Mononuclear cell (primary cell): ENCODE data around the genes CCL3L3, TBC1D3I, GGNBP2, ACACA and ARHGAP23.

DNA sequence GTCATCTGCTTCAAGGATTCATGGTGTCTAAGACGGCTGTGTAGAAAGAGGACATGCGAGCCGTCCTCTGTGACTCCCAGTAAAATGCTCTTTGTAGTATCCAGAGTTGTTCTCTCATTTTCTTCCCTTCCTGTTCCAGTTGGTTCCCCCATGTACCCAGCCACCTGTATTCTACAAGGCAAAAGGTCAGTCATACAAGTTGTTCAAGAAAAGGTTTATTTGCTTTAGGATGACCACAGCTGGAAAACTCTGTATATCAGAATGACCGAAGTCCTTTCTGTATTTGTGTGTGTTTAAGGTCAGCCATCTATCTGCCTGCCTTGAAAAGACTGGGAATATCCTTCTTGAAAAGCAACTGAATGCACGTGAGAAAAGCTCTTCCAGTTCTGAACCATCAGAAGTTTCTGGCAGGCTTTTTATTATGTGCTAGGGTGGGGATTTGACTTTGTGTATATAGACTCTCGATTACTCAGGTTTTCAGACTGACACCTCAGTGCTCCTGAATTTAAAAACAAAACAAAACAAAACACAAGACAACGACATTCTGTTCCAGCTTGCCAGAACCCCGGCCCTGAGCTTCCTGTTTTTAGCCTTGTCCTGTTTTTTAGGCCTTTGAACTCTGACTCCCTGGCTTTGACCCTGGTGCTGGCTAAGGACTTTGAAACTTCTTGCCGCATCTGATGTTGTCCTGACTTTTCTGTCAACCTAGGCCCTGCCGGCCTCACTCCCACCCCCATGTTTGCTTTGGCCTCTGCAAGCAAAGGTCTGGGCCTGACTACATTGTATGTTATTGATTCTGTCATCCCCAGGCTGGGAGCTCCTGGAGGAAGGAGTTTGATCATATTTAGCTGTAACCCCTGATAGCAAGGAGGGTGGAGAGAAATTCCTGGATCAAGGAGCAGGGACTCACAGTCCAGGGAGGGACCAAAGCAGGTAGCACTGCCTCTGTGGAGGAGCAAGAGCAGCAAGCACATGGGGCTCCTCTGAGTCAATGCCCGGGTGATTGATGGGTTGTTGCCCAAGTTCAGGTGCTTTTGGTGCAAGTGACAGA is 8.1 kb downstream of the CCL16 start:
- RRBS = no CpG with 5 or more reads among the region's 11 CpGs

DNA sequence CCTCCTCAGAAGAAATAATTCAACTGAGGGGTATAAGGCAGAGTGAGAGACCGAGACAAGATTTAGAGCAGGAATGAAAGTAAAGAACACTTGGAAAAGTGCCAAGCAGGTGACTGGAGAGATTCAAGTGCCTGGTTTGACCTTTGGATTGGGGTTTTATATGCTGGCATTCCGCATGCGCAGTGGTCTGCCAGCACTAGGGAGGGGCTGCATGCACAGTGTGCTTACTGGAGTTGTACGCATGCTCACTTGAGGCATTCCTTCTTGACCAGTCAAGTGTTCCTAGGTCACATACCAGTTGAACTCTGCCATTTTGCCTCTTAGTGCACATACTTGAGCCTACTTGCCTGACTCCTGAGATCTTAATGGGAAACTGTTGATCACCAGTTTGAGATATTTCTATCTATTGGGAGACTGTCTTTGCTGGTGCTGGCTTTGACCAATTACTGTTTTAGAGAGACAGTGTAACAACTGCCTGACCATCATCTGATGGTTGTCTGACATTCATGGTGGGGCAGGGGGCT is 692 bp upstream of the CCL15 start:
- RRBS = no CpG with 5 or more reads among the region's 4 CpGs

GRCh38 chr17:36182504-36183394 is 6.3 kb upstream of the TBC1D3B start:
- RRBS = no CpG with 5 or more reads among the region's 85 CpGs

- RRBS = no CpG with 5 or more reads among the region's 3 CpGs
Observed at GRCh38 chr17:36192205-36192778, 4.3 kb downstream of the CCL3L3 start.

- RRBS = no CpG with 5 or more reads among the region's 5 CpGs
Observed at GRCh38 chr17:36196696-36197165, at the start of gene CCL3L3. CCL3L3 (minus strand) TSS chr17:36196758.

DNA sequence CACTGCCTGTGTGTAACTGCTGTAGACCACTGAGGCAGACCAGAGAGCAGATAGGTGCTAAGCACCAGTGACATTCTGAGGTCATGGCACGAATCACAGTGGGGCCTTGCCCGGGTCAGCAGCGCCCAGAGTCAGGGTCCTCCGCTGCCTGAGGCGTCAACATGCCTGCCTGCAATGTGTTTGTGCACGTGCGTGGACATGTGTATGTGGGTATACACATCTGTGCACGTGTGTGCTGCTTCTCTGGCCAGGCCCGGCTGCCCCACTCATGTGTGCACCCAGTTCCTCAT is at the start of gene TBC1D3I:
TBC1D3I (minus strand) TSS at position 76 of the 290 bp plus-strand sequence.
- RRBS = no CpG with 5 or more reads among the region's 9 CpGs

- RRBS = no CpG with 5 or more reads among the region's 45 CpGs
Observed at GRCh38 chr17:36544894-36545347, at the start of gene GGNBP2. GGNBP2 (plus strand) TSS chr17:36544919.

DNA sequence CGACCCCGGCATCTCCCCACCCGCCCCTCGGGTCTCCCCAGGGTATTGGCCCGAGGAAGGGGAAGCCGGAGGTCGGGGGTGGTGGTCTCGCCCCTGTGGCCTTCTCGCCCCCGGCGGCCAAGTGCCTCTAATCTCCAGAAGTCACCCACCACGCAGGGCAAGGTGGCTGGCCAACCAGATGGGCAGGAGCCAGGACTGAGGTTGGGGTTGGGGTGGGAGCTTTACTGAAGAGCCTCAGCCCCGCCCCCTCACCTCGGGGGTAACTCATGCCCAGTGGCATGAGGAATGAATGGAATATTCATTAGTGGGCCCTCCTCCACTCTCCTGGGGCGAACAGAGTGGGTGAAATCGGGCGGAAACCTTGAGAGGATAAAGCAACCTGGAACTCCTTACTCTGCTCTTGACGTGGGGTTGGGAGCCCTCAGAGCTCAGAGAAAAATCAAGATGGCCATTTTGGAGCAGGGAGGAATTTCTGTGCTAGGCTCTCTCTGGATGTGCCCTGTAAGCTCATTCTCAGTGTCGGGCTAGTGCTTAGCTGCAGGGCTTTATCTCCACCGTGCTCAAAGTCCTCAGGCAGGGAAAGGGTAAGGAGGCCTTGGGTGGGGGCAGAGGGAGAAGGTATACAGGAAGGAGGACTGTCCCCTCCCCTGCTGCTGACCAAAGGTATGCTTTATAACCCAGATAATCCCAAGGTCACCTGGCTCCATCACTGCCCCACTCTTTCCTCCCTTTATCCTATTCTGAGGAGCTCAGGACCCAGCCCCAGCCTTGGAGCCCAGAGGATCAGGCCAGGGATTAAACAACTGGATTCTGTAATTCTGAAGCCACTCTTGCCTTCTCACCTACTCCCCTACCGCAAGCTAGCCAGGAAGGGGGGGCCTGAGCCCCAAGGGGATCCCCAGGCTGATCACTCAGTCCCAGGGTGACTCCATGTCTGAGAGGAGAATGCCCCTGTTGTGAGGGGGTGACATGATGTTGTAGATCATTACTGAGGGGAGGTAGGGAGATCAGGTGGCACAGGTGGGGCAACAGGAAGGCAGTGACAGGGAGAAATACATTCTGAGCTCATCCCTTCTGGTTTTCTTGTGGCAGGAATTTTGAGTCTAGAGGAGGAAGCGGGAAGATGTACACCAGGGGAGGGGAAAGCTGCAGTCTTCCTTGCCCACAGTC is 1.1 kb downstream of the DHRS11 start:
- RRBS = no CpG with 5 or more reads among the region's 22 CpGs

DNA sequence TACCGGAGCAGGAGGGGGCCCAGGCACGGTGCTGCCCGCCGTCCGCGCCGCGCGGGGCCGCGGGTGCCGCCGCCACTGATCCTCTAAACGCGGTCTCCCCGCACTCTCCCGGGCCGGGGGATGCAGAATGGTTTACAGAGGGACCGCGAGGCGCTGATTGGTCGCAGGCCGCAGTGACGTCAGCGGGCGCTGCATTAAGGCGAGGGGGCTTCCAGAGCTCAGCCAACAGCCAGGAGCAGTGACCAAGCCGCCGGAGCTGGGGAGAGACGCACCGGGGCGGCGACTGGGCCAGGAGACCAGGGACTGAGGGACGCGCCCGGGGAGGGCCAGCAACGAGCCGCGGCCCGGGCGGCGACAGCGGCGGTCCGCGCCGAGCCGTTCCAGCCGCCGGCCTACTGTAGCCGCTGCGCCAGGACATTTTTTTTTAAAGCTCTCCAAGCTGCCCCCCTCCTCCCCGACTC is 684 bp upstream of the LHX1 start:
- RRBS = no CpG with 5 or more reads among the region's 53 CpGs

DNA sequence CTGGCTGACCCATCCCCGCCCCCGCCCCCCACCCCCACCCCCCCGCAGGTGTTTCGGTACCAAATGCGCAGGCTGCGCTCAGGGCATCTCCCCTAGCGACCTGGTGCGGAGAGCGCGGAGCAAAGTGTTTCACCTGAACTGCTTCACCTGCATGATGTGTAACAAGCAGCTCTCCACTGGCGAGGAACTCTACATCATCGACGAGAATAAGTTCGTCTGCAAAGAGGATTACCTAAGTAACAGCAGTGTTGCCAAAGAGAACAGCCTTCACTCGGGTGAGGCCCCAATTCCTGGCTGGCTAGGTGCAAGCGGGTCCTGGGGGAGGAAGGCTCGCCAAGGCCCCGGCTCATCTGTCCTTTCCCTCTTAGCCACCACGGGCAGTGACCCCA is 3.0 kb downstream of the LHX1 start:
- RRBS = no CpG with 5 or more reads among the region's 19 CpGs

DNA sequence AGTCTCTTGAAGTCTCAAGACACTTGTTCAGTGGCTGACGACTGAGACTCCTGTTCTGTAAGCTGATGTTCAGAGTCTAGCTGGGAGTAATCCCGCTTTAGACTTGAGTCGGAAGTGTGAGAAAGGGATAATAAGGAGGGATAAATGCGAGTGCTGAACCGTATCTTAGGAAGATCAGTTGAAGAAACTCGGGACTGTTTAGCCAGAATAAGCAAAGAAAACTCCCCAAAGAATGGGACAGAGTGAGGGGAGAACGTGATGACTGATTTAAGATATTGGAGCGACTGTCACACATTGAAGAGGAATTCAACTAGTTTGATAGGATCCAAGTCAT is 873 bp downstream of the AATF start:
- RRBS = no CpG with 5 or more reads among the region's 8 CpGs

- RRBS = no CpG with 5 or more reads among the region's 17 CpGs
Observed at GRCh38 chr17:37066010-37066490, 117.3 kb downstream of the AATF start.

- RRBS = no CpG with 5 or more reads among the region's 7 CpGs
Observed at GRCh38 chr17:37358122-37358429, 17.7 kb upstream of the C17orf78 start.

GRCh38 chr17:37406028-37407350 is at the start of gene ACACA:
ACACA (minus strand) TSS chr17:37406836.
- RRBS = no CpG with 5 or more reads among the region's 112 CpGs

- RRBS = no CpG with 5 or more reads among the region's 3 CpGs
Observed at GRCh38 chr17:37718374-37719140, 26.3 kb downstream of the HNF1B start.

GRCh38 chr17:37725043-37725474 is 19.8 kb downstream of the HNF1B start:
- RRBS = no CpG with 5 or more reads among the region's 5 CpGs

DNA sequence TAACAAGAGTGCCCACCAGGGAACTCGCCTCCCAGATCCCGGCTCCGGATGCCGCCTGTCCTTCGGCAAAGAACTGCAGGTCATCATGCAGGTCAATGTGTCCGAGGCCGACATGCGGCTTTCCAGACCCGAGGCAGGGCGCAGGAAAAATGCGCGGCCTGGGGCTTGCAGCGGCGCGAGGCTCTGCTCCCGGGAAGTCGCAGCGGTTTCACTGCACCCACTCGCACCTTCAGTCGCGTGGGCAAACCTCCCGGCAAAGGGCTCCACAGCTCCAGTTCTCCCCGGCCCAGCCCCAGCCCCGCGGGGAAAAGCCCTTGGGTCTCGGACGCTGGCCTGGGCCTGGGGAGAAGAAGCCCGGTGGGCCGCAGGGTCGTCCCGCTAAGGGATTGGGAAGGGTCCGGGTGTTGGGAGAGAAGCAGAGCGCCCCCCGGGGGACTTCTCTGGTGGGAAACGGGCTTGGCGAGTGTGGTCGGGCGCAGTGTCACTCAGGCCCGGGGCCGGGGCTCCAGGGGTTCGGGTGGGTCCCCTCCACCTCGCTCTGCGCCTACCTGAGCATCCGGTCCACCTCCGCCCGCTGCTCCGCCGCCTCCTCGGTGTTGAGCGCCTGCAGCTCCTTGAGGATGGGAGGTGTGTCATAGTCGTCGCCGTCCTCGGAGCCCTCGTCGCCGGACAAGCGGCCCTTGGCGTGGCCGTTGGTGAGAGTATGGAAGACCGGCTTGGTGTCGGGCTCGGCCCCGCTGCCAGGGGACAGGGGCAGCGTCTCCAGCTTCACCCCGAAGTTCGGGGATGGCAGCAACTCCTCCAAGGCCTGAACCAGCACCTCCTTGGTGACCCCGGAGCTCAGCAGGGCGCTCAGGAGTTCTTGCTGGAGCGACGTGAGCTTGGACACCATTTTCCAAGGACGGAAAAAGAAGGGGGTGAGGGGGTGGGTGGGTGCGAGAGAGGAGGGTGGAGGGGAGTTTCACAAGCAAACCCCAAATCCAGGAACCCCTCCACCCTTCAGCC is 564 bp downstream of the HNF1B start:
- RRBS = no CpG with 5 or more reads among the region's 73 CpGs

DNA sequence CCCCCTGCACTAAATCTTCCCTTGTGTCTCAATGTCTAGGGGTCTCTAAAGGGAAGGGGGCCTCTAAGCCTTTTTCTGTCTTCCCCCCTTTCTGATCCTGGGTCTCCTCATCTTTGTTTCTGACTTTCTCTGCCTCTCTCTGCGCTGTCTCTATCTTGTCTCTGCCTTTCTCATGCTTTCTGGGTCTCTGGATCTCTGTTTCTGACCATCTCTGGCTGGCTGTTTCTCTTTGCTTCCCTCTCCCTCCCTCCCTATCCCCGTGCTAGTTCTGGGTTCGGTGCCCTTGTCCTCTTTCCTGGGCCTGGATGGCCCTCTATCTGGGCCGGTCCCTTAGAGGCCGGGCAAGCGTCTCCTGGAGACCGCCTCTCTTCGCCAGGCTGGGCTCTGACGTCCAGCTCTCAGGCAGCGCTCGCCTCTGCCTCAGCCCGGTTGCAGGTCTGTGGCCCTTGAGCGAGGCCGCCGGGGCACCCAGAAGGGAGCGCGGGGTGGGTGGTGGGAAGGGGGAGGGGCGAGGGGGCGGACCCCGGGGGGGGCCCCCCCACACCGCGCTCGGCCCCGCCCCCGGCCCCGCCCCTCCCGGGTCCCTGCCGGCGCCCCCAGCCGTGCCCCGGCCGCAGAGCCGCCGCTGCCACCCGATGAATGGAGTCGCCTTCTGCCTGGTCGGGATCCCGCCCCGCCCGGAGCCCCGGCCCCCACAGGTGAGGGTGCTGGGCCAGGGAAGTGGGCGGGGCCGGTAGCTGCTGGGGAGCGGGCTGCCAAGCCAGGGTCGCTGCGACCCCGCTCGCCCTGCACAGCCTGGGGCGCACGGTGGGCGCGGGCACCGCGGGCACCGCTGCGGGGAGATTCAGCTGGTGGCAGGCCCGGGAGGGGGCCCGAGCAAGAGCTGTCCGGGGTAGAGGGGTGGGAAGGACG is at the start of gene ARHGAP23:
ARHGAP23 (plus strand) TSS at position 614 of the 912 bp plus-strand sequence.
- RRBS = no CpG with 5 or more reads among the region's 60 CpGs

- RRBS = no CpG with 5 or more reads among the region's 18 CpGs
Observed at GRCh38 chr17:38434262-38434644, 6.0 kb downstream of the ARHGAP23 start.

GRCh38 chr17:38455858-38456708 is 27.8 kb downstream of the ARHGAP23 start:
- RRBS = no CpG with 5 or more reads among the region's 11 CpGs